NT2/D1 (cell line): ENCODE results near the genes FAM81A and ANXA2.

DNA sequence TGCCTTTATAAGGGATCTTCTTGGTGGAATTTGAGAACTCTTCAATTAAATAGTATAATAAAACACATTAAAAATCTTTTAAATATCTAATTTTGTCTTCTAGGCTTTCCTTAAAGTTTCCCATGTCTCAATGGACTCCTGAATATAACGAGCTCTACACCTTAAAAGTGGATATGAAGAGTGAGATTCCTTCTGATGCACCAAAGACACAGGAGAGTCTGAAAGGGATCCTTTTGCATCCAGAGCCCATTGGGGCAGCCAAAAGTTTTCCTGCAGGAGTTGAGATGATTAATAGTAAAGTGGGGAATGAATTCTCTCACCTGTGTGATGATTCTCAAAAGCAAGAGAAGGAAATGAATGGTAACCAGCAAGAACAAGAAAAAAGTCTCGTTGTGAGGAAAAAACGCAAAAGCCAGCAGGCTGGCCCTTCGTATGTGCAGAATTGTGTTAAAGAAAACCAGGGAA is 43.3 kb downstream of the RNF111 start:
- RRBS, 2 experiments: no CpG with 5 or more reads among the region's 4 CpGs

GRCh38 chr15:59124237-59124801 is 19.4 kb downstream of the CCNB2 start:
- RRBS, 2 experiments: no CpG with 5 or more reads among the region's 3 CpGs

DNA sequence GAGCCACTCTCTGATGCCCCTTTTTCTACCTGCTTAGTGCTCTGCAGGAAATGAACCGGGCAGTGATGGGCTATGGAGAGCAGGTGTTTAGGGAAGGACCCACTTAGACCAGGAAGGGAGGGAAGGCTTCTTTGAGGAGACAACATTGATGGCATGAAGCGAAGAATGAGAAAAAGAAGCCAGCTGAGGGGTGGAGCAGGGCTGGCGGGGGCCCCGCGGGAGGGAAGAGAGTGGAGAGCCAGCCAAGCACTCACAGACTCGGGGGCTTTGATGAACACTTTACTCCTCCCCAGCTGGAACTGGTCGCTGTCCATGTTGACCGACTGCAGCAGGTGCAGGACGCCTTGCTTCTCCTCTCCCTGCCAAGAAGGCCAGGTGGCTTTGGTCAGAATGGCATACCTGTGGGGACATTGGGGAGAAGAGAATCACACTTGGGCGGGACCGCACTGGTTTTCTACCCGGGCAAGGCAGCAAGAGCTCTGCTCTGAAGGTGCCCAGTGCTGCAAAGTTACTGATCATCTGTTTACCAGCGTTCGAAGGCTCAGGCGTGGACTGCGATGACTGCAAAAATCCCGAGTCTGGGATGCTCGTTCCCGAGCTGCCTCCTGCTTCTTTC is 28.4 kb upstream of the LDHAL6B start:
- RRBS, 2 experiments: no CpG with 5 or more reads among the region's 19 CpGs

DNA sequence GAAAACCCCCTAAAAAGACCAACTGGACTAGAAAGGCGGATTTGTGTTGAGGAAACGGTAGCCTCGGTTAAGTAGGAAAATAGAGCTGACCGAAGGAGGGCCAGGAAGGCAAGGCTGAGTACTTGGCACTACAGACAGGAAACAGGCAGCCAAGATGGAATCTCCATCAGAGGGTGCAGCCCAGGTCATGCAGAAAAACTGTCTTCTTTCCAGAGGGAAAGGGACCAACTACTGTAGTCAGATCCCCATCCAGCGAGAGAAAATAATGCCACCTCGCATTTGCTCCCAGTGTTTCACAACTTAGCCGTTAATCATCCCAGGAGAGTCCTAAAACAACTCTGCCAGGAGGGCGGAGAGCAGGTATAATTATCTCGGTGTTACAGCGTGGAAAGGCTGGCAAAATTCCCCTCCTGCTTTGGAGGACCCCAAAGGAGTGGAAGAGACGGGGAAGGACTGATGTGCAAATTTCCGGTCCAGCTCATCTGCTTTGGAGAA is 77.3 kb downstream of the MYO1E start:
- RRBS, 2 experiments: no CpG with 5 or more reads among the region's 12 CpGs

GRCh38 chr15:59349550-59350584 is 22.8 kb downstream of the MYO1E start:
- RRBS, 2 experiments: no CpG with 5 or more reads among the region's 5 CpGs

DNA sequence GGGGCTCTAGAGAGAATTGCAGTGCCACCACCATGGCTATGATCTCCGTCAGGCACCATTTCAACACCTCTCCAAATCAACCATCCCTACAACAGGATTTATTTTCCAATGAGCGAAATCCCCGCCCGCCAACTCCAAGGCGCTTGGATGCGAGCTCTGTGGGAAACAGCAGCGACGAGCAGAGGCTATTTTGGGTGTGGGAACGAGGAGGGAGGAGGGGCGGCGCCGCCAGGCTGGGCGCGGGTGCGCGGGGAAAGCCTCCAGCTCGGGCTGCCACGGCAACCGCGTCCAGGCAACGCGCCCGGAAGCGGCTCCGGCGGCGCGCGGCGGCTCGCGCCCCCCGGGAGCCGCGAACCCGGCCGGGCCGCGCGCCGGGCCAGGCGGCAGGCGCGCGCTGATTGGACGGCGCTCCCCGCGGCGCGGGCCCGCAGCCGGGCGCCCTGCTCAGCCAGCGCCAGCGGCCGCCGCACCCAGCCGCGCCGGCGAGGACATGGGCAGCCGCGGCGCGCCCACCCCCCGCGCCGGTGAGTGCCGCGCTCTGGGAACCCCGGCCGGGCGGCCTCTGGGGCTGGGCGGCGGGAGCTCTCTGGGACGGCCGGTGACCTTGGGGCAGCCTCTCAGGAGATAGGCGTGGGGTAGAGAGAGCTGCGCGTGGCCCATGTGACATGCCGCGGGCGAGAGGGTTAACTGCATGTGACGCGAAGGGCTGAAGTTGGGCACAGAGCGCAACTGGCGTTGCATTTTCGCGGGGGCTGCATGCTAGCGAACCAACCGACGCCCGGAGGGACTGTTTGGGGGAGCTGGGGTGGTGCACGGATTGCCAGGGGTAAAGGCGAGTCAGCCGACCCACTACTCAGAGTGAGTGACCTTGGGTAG is at the start of gene FAM81A:
TSS of gene FAM81A (plus strand) at position 428 of the 876 bp plus-strand sequence.
- RRBS, 2 experiments: under 1 to 1% methylated on average over 35 of the region's 97 CpGs

- RRBS, 2 experiments: no CpG with 5 or more reads among the region's 9 CpGs
Measured at GRCh38 chr15:59530947-59531502, 80.6 kb upstream of the GCNT3 start.

DNA sequence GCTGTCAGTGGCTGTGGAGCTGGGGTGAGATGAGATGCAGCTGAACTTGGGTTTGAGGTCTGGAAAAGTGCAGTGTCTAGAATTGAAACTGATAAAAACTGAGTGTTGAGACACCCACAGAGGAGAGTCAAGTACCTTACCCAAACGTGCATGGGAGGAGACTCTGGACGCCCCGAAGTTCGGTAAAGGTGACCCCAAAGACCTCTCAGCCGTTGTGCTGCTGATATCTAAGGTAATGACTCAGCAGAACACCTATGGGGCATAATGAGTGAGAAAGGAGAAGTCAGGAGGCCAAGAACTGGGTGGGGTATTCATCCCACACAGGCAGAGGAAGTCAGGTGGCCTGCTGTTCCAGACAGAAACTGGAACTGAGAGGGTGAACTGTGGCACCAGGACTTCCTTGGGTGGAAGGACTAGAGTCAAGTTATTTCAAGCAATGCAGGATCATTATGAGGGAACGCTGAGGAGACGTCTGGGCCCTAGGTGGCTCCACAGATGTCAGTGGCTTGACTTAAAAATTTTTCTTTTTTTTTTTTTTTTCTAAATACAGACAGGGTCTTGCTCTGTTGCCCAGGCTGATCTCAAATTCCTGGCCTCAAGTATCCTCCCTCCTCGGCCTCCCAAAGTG is 67.7 kb upstream of the GCNT3 start:
- RRBS, 2 experiments: no CpG with 5 or more reads among the region's 8 CpGs

DNA sequence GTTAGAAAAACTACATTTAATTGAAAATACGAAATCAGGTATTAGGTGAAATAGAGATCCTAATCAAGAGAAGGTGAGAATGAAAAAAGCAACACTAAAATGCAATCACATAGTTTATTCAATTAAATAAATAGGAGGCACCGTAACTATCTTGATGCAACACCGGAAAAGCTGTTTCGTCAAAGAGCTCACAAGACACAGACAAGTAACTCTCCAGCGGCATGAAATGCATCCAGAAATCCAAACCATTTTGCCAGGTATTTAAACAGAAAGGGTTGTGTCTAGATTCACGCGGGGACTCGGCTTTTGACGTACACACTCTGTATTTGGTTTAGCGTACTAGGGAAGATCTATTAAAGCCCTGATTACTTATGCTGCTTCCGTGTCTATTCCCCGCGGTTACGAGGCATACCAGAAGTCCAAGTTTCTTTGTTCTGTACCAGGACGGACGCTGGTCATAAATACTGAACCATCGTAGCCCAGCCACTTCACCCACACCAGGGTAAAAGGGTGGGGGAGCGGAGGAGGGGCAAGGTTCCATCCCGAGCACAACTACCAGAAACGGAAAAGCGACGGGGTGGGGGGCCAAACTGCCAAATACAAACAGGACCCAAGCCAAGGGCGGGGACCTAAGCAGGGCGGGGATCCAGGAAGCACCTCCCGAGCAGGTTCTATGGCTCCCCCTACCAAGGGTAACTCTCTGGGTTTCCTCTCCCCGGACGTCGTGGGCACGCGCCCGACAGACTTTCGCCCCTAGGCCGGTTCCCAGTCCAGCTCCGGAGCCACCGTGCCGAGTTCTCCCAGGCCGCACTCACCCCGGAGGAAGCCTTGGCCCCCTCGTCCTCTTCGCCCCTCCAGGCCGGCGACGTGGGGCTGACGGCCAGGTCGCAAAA is 554 bp downstream of the BNIP2 start:
- RRBS, 2 experiments: 1 to 2% methylated on average over 20 of the region's 45 CpGs

GRCh38 chr15:59999540-60000089 is 4.5 kb upstream of the FOXB1 start:
- RRBS, 2 experiments: 1 to 3% methylated on average over 5 of the region's 28 CpGs

GRCh38 chr15:60004442-60005520 is 670 bp downstream of the FOXB1 start:
- RRBS, 2 experiments: under 1 to 1% methylated on average over 60 of the region's 117 CpGs

- RRBS, 2 experiments: no CpG with 5 or more reads among the region's 9 CpGs
Measured at GRCh38 chr15:60348725-60349133, 49.1 kb downstream of the ANXA2 start.

DNA sequence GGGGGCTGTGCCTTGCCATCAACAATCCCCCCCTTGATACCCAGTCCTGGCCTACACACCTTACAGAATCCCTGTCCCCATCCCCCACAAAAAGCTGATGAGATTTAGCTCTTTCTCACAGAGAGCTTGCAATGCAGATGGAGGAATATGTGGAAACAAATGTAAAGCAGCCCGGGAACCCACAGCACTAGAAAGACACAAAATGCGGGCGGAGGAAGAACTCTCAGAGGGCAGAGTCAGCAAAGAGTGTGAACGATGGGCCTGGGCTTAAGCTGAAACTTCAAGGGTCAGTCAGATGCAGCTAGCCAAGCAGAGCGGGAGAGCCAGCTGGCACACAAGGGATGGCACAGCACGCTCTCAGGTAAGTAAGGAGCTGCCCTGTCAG is 43.1 kb downstream of the ANXA2 start:
- RRBS, 2 experiments: no CpG with 5 or more reads among the region's 6 CpGs

DNA sequence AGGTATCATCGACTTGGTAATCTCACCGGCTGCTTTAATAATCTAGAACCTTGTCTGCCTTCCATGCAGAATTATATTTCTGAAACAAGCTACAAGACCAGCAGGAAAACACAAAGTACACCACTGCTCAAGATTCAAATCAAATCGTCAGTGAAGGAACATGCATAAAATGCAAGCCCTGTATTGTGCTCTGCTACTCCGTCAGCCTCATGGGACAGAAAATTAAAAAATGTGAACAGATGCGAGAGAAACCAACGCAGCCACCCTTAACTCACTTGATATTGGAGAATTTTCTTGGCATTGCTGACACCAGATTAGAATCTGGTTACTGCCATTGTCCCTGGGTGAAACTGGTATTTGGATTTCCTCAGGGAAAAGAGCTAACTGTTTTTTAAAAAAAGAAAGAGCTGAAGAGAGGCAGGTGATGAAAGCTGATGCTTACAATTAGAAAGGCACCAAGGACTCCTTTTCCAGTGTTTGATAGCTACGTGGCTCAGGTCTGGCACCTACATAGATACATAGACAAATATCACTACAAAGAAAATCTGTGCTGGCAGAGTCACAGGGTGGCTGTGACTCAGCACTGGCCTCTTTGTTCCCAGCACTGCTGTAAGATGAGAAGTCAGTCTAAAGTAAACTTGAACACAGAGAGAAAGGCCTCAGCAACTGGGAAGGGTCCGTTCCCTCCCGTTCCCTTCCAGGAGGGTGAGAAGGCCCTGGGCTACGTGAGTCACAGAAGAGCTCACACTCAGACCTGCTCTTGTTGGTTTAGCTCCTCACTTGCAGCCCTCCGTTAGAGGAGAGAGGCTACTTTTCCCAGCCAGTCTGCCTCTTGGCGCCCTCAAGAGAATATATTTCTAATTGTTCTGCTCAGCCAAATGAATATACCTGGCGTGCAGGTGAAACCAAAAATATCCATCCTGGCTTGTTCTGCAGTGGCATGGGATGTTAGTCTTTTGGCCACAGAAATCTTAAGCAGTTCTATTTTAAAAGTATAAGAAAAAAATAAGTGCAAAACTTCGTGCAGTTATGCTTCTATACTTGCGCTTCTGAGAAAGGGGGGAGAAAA is 23.3 kb downstream of the ANXA2 start:
- RRBS, 2 experiments: no CpG with 5 or more reads among the region's 15 CpGs

- RRBS, 2 experiments: under 1 to 4% methylated on average over 15 of the region's 81 CpGs
Measured at GRCh38 chr15:60397328-60398385, at the start of gene ANXA2. Gene ANXA2 (minus strand): TSS chr15:60397986.

GRCh38 chr15:60528392-60529057 is 49.6 kb upstream of the ICE2 start:
- RRBS, 2 experiments: no CpG with 5 or more reads among the region's 1 CpG

DNA sequence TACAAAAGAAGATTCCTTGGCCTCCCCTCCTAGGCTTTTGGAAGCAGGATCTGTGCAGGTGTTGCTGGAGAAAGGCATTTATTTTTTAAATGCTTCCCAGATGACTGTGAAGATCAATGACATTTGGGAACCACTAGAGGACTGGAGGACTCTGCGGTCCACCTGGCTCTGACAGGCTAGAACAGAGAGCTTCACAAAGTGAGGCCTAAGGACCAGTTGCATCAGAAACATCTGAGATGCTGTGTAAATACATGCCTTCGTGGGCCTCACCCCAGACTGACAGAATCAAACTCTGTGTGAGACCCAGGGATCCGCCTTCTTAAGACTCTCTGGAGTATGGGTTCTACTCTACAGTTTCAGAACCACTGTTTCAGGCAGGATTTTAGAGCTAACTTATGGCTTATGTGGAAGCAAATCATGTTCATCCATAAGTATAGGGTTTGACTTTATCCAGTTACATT is 105.0 kb upstream of the ICE2 start:
- RRBS, 2 experiments: no CpG with 5 or more reads among the region's 3 CpGs

DNA sequence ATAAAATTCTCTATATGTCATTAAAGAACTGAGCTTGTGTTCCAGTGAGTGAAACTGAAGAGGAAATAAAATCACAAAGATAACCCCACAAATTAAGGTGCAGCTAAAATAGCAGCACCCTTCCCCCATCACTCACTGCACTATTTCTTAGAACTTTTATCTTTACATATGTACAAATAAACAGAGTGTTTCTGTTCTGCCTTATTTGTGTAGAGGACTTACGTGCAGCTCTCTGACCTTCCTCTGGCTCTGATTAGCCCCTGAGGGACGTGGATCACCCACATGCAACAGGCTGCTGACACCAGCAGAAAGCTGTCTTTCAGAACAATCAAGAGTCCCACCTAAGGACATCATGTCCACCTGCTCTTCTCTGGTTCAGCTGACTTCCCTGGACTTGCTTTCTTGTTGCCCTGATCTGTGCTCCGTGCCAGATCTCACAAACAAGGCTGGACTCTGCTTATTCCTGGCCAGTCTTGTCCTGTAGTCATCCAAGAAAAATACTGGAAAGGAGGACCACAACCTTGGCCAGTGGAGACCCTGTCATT is 243.4 kb upstream of the ICE2 start:
- RRBS, 2 experiments: no CpG with 5 or more reads among the region's 3 CpGs

DNA sequence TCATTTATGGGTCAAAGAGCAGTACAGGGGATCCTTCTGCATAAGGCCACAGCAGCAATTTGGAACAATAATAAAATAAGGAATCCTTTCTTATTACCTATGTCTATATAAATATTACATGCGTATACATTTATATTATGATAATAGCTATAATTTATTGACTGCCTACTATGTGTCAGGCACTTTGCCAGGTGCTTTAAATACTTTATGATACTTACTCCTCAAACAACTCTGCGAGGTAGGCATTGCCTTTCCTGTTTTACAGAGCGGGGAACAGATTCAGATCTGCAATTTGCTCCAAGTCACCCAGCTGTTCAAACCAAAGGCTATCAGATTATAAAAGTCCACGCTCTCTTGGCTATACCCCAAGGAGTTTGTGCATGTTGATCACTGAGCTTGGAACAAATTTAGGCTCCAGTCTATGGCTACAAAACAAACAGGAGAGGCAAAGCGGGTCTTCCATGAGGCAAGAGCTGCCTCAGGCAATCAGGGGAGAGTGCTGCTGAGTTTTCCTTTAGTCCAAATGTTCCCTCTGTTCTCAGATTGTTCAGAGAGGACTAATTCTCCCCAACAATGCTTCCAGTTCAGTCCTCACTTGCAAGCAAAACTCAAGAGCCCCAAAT is 196.2 kb downstream of the RORA start:
- RRBS, 2 experiments: no CpG with 5 or more reads among the region's 5 CpGs

GRCh38 chr15:61155731-61156036 is 73.4 kb downstream of the RORA start:
- RRBS, 2 experiments: no CpG with 5 or more reads among the region's 6 CpGs